ENCODE data around the genes RFC5, VSIG10, TAOK3, PRKAB1 and RPLP0.

DNA sequence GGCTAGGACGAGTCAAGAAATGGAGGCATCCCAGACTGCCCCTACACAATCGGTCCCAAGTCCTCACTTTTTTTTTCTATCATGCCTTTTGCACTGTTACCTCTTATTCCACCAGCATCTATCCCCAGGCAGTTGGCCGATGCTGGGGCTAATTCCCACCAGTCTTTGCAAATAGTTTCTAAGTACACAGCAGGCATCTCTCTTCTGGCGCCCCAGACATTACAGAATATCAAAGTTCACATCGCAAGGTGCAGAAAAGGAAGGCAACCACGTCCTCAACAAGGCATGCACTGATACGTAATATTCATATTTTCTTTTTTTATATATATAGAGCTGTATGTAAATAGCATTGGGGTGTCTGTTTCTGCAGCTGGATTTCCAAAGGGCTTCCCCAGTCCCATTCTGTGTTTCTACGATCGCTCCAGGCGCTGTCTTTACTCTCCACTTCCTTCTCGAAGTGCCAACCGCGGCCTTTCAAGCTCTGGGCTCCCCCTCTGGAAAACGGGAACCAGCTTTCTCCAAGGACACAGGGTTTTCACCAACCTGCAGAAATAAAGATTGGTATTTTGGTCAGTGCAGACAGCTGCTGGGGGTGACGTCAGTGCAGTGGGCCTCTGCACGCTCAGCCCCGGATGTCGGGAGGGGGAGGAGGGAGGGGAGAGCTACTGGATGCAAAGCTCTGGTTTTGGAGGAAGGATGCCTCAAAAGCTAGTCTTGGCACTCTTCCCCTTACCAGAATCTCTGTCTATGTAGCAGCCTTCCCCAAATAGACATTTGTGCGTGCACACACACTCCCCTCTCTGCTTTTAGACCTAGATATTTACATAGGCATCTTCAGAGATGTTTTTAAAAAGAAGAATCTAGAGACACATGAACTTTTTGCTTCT is 20.1 kb downstream of the HRK start:
- PRO-cap, result no peak

DNA sequence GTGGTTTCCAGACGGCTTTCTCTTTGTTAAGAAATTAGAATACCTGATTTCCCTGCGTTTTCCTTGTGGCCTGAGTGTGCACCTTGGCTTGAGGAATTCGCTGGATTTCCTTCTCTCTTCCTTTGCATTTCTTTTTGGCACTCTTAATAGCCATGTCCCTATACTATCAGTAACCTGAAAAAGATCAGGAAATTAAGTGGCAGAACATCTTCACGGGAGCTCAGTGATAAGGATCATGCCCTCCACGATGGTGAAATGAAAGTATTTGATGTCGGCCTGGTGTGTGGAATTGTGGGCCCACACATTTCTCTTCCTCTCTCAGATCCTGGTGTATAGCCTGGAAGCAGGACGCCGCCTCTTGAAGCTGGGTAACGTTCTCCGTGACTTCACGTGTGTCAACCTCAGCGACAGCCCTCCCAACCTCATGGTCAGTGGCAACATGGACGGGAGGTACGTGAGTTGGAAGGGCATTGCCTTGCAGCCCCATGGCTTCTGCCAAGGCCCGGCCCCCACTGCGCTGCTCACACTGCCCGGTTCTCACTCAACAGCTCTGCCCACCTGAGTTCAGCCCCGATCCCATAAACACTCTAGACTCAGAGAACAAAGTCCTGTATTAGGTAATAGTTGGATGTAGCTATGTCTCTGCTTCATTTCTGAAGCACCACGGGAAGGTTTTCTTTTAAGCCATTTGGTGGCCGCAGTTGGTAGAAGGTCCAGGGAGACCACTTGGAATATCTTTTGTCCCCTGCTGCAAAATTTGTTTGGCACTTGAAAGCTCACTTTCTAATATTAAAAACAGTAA is 89.0 kb downstream of the TESC start:
- PRO-cap, result no peak

DNA sequence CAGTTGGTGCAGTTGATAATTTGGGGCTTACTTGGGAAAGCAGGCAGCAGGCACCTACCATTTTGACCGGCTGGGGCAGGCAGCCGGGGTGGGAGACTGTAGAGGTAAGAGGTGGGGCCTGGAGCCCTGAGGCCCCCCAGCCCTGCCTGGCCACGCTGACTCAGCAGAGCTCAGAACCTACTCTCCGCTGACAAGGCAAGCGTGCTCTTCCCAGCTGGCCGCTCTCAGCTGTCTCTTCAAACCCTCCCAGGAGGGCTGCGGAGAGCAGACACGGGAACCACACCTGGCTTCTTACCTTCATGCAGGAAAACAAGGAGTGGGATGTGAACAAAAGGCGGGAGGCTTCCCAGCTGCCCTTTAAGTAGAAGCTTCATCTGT is 12.5 kb upstream of the TESC start:
- PRO-cap, result unidirectional peak, plus-strand start at position 173 of the sequence

GRCh38 chr12:117140561-117141668 is 41.7 kb upstream of the TESC start:
- PRO-cap, result no peak

DNA sequence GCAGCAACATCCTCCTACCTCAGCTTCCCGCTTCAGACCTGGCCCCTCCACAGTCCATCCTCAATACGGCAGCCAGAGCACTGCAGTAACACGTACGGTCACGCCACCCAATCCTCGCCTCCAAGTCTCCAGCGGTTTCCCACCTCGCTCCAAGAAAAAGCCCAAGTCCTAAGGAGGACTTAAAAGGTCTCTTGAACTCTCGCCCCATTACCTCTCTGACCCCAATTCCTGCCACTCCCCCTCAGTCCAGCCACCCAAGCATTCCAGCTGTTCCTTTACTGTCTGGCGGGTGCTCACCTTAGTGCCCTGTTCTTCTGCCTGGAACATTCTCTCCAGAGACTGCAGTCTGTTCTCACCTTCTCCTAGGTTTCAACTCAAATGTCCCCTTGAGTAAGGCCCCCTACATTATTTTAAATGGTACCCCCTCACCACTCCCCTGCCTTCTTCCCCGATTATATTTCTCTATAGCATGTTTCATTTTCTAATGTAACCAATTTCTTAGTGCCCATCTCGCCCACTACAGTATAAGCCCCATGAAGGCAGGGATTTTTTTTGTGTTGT is 11.8 kb downstream of the FBXO21 start:
- PRO-cap, result no peak

DNA sequence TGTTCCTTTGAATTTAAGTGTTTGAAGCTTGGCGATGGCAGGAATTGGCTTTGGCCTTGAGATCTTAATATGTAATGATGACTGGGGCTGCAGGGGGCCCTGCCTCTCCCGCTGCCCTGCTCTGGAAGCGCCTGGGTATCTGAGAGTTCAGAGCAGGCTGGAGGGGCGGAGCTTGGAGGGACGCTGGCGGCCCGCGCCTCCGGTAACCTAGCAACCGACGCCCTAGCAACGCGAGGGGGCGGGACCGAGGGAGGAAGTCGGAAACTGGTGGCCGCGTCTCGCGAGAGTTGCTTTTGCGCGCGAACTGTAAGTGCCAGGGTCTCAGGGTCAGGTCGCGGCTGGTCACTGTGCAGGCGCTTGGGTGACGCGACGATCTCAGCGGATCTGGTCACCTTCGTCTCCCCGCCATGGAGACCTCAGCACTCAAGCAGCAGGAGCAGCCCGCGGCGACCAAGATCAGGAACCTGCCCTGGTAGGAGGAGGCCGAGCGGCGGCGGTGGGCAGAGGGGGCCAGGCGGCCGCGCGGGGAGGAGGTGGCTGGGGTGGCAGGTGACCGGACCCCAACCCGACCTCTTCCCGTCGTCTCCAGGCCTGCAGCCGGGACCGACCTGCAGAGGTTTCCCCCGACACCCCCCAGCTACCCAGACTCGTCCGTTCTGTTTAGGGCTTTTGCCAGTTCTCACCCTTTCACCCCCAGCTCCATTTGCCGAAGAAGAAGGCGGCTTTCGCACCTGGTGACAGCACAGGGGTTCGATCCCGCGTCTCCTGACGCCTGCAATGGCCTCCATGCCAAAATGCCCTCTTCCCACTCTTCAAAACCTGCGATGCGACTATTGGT is at the start of gene RFC5:
Gene RFC5, plus strand, starts transcription at position 283 of the 838 bp plus-strand sequence.
- PRO-cap, result unidirectional peak, plus-strand start at position 290 of the sequence; unidirectional peak, plus-strand start at position 503 of the sequence

GRCh38 chr12:118034703-118035883 is 18.6 kb downstream of the RFC5 start:
- PRO-cap, result no peak

GRCh38 chr12:118103480-118104519 is at the start of gene VSIG10:
VSIG10 (minus strand) TSS chr12:118104011.
- PRO-cap, result bidirectional peak, plus-strand start at chr12:118104125, minus-strand start at chr12:118103944

DNA sequence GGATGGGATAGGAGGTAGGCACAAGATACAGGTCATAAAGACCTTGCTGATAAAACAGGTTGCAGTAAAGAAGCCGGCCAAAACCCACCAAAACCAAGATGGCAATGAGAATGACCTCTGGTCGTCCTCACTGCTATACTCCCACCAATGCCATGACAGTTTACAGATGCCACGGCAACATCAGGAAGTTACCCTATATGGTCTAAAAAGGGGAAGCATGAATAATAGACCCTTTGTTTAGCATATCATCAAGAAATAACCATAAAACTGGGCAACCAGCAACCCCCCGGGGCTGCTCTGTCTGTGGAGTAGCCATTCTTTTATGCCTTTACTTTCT is 64.7 kb downstream of the TAOK3 start:
- PRO-cap, result unidirectional peak, minus-strand start at position 112 of the sequence

DNA sequence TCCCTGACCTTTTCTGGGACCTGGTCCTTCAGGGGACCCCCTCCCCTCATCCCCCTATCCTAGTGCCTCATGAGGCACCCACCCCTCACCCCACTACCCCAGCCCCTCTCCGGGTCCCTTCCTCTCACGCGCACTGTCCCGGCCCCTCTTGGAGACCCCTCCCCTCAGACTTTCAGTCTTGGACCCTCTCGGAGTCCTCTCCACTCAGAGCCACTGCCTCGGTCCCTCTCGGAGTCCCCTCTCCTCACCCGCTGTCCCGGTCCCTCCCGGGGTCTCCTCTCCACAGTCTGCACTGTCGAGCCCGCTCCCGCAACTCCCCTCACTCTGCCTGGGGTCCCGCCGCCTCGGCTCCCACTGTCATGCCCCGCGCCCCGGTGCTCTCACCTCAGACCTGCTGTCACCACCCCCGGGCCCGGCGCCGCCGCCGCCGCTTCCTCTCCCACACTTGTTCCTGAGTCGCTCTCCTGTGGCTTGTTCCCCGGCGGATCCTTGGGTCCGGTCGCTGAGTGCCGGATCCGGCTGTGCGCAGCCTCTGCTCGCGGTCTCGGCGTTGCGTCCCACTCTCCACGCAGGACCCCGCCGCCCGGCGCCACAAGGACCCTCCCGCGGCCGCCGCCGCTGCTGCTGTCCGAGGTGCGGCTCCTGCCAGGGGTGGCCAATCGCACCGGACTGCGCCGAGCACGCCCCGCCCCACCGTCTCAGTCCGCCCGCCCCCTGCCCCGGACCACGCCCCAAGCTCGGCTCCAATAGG is at the start of gene TAOK3:
Gene TAOK3, minus strand, starts transcription at position 644 of the 751 bp plus-strand sequence.
- PRO-cap, result bidirectional peak, plus-strand start outside the sequence, minus-strand start at position 626 of the sequence

DNA sequence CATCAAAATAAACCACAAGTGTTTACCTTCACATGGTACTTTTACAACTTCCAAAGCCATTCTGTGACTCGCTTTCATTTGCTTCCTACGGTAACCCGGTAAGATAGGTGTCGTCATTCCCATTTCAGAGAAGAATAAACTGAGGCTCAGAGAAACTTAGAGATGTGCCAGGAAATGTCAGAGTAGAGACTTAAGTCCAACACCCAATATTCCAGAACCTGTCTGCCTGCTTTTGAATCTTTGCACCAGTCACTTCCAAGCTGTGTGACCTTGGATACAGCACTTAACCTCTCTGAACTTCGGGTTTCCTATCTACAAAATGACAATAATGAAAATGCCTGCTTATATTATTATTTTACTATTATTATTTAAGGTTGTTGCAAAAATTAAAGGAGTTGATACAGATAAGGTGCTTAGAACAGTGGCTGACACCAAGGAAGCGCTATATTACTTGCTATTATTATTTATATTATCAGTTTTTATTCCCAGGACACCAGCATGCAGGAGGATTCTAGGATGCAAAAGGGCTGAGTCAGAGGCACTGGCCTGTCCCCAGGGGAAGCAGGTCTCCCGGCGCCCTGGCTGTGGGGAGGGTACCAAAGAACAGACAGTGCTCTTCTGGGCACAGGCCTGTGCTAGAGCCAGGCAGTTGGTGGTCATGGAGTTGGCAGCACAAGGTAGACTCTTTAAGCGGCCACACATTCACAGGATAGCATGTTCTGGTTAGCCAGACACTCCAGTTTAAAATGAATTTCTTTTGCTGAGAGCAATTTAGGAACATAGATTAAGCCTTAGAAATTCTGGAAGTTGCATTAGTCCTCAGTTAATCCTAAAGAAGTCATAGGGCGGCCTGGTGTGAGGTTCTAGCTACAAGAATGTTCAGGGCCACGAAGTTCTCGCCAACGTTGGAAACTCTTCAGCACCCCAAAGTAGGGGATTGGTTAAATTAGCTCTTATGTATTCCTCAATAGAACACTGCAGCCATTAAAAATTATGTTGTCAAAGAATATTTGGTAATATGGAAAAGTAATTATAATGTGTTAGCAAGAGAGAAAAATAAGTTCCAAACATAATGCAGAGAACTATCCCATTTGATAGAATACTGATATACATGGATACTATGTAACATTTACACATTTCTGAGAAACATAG is 5.5 kb downstream of the HSPB8 start:
- PRO-cap, result no peak

GRCh38 chr12:119257994-119258749 is 76.4 kb upstream of the CCDC60 start:
- PRO-cap, result no peak

- PRO-cap, result bidirectional peak, plus-strand start at chr12:119667965, minus-strand start at chr12:119667873; bidirectional peak, plus-strand start at chr12:119668285, minus-strand start at chr12:119668250
Observed at GRCh38 chr12:119667451-119668719, at the start of gene PRKAB1. PRKAB1 (plus strand) TSS chr12:119668133.

- PRO-cap, result no peak
Observed at GRCh38 chr12:119669760-119670870, 2.2 kb downstream of the PRKAB1 start.

- PRO-cap, result no peak
Observed at GRCh38 chr12:119718553-119719309, 50.8 kb downstream of the PRKAB1 start.

DNA sequence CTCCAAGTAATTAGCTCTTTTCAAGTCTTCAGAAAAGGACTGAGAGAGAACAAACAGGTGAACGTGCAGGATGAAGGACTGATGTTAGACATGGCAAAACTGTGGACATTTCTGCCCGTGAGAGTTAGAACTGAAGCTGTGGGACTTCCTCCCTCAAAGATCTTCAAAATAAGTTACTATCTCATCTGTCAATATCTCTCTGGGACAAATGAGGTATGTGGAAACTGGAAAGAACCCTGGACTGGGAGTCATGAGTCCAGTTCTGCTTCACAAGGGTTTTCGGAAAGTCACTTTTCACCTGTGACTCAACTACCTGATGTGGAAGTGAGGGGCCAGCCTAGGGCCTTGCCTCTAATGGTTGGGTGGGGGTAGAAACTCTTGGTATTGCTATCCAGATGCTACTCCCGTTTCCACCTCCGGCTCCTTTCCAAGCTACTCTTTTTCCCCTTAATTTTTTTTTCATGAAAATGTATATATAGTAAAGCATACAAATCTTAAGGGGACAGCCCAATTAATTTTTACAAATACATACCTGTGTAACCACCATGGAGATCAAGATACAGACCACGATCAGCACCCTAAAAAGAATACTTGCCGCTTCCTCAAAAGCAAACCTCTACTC is 47.2 kb downstream of the RAB35 start:
- PRO-cap, result no peak

GRCh38 chr12:120093721-120094439 is 22.7 kb downstream of the RAB35 start:
- PRO-cap, result no peak

- PRO-cap, result bidirectional peak, plus-strand start at chr12:120201417, minus-strand start at chr12:120201107
Observed at GRCh38 chr12:120200332-120201235, at the start of gene RPLP0. RPLP0 (minus strand) TSS chr12:120201111.

DNA sequence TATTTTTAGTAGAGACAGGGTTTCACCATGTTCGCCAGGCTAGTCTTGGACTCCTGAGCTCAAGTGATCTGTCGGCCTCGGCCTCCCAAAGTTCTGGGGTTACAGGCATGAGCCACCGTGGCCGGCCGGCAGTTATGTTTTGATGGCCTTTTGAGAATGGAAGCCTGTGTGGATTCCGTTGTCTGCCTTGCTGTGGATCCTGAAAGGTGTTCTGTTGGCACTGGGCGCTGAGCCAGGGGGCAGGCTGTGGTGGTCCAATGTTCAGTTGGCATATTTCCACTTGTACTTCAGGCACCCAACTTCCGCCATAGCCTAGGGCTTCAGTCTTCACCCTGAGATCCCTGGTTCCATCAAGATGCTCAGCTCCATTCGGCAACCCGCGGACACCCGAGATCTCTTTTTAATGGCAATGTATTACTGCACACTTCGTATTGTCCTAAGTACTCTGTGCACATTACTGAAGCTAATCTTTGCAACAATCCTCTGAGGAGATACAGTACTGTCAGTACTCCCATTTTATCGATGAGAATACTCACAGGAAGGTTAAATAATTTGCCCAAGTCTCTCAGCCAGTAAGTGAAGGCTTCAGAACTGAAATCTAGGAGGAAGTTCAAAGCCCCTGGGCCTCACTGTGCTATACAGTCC is 6.4 kb upstream of the RPLP0 start:
- PRO-cap, result no peak

GRCh38 chr12:120225685-120226818 is 25.1 kb upstream of the RPLP0 start:
- PRO-cap, result no peak